ENCODE measurements around the genes EEF1AKMT3, TSFM, AVIL and MON2.

- RRBS: no CpG with 5 or more reads among the region's 4 CpGs
Measured at GRCh38 chr12:57299774-57300490, 48.9 kb upstream of the STAC3 start.

DNA sequence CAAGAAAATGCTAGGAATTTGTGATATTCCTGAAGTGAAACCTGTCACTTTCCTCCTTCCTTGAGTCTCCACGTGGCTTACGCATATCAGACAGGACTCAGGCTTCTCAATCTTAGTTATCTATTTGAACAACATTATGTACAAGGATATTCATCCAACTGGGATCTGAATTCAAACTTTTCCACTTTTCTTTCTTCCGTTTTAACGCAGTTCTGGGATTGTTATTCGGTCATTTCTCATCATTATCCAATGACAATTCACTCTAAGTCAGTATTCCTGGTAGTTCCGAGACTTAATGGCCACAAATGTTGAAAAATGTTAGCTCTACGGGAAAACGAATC is 1.0 kb downstream of the R3HDM2 start:
- RRBS: no CpG with 5 or more reads among the region's 8 CpGs

DNA sequence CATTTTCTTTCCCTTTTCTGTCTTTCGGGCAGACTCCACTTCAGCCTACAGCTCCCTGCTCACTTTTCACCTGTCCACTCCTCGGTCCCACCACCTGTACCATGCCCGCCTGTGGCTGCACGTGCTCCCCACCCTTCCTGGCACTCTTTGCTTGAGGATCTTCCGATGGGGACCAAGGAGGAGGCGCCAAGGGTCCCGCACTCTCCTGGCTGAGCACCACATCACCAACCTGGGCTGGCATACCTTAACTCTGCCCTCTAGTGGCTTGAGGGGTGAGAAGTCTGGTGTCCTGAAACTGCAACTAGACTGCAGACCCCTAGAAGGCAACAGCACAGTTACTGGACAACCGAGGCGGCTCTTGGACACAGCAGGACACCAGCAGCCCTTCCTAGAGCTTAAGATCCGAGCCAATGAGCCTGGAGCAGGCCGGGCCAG is 972 bp downstream of the INHBE start:
- RRBS: no CpG with 5 or more reads among the region's 11 CpGs

- RRBS: 3% methylated on average over 15 of the region's 28 CpGs
Measured at GRCh38 chr12:57461386-57461954, 1.9 kb downstream of the GLI1 start.

- RRBS: no CpG with 5 or more reads among the region's 15 CpGs
Measured at GRCh38 chr12:57525950-57527170, 3.7 kb downstream of the MBD6 start.

GRCh38 chr12:57552779-57553791 is 3.2 kb downstream of the KIF5A start:
- RRBS: no CpG with 5 or more reads among the region's 11 CpGs

DNA sequence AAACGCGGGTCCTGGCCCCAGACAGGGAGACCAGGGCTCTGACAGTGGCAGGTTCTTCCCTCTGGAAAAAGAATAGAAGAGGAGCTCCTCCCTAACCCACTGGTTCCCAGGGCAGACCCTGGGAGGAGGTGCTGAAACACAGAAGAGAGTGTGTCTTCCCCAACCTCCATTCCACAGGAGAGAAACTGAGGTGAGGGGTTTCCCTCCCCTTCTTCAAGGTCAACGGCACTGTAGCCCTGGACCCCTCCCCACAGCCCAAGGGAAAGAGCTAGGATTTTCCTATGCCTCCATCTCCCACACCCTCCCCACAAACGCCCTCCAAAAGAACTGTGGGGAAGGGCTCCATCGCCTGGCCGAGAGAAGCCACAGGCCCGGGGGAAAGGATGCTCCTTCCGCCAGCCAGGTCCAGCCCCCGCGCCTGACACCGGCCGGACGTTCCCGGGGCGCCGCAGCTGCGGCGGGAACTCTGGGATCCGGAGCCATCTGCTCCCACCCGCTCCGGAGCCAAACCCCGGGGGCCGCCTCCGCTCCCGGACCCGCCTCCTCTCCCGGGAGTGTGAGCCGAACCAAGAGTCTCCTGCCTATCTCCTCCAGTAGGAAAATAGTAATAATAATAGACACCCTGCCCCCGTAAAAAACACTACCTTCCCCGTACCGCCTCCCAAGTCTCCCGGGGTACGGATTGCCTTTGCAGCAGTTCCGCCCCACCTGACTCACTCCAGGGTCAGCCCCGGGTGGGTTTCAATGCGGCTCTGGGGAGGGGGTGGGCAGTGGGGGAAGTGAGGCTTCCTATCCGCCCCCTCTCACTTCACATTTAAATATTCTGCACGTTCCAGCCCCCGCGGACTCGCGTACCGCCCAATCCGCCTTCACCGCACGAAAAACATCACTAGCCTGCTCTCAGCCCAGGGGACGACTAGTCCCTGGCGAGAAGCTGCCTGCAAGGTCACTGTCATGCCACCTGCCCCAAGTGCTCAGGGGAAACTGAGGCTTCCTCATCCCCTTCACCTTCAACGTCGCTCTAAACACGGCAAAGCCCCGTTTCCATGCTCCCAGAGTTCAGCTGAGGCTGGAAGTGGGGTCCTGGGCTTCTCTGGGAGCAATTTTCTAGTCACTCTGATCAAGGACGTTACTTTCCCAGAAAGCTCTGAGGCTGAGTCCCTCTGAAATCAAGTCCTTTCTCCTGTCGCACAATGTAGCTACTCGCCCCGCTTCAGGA is 2.4 kb downstream of the AGAP2 start:
- RRBS: 94% methylated on average over 13 of the region's 56 CpGs

GRCh38 chr12:57744250-57744952 is 438 bp upstream of the TSPAN31 start:
- RRBS: no CpG with 5 or more reads among the region's 27 CpGs

DNA sequence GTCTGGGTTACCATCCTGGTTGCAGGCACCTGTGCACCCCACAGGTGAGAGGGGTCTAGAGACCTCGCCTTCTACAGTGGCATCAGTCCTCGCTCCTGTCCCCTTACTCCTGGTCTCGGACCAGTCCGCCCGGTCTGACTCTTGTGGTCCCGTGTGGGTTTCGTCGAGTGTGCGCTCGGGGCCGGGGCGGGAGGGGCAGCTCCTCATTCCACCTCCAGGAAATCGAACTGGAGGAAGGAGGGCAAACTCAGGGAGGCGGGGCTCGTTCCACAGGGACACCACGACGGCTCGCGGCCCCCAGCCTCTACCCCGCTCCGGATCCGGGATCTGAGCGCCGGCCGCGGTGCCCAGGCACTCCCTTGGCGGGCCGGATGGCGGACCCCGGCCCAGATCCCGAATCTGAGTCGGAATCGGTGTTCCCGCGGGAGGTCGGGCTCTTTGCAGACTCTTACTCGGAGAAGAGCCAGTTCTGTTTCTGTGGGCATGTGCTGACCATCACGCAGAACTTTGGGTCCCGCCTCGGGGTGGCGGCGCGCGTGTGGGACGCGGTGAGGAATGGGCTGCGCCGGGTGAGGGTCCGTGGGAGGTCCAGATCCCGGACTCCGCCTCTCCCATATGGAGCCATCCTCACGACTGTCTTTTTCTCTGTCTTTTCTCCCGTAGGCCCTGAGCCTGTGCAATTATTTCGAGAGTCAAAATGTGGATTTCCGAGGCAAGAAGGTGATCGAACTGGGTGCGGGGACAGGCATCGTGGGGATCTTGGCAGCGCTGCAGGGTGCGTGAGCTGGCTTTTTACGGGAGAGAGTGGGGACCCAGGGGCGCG is at the start of gene EEF1AKMT3:
TSS of gene EEF1AKMT3 (plus strand) at position 261 of the 823 bp plus-strand sequence.
- RRBS: 4% methylated on average over 7 of the region's 63 CpGs

- RRBS: 2% methylated on average over 19 of the region's 48 CpGs
Measured at GRCh38 chr12:57782430-57783403, at the start of gene TSFM. Gene TSFM (plus strand): TSS chr12:57782787.

- RRBS: no CpG with 5 or more reads among the region's 9 CpGs
Measured at GRCh38 chr12:57818176-57819339, at the start of gene AVIL. Gene AVIL (minus strand): TSS chr12:57818734.

GRCh38 chr12:57821096-57821784 is 2.7 kb upstream of the AVIL start:
- RRBS: no CpG with 5 or more reads among the region's 11 CpGs

DNA sequence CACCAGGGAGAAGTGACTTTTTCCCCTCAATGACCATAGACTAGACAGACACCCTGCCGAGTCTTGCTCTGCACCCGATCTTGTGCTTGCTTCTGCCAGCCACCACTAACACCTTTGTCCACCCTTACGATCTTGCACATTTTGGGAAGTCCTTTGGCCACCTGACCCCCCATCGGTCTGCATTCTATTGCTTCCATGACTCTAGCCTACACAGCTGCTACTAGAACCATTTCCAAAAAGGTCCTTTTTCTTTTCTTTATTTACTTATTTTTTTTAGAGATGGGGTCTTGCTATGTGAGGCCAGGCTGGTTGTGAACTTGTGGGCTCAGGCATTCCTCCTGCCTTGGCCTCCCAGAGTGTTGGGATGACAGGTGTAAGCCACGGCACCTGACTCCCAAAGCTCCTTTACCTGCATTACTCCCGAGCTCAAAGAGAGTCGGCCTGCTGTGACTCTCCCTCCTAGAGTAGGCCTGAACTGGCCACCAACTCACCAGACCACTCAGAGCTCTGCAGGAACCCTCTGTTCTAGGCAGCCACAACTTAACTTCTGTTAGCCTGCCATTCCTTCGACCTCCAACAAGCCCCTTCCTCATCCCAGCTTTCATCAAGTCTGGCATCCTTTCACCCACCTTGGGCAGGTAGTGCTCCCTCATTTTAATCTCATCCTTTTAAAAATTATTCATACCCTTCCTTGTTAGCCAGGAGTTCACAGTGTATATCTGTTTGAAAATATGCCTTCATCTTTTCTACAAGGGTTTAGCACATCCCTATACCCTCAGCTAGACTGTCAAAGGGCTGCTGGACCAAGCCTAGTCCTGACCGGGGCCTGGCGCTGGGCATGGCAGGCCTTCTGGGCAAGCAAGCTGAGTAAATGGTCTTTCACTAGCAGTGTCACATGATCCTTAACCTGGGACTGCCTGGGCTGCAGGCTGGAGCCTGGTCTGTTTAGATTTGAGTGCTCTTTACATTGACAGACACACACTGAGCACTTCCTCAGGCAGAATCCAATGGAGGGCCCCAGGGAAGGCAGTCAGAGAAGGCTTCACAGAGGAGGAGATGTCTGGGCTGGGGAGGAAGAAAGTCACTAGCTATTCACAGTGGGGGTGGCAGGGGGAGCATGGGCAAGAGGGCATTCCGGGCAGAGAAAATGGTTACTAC is 6.6 kb upstream of the AVIL start:
- RRBS: no CpG with 5 or more reads among the region's 11 CpGs

- RRBS: no CpG with 5 or more reads among the region's 5 CpGs
Measured at GRCh38 chr12:57851002-57851585, 4.6 kb upstream of the CTDSP2 start.

GRCh38 chr12:57864360-57864880 is 17.9 kb upstream of the CTDSP2 start:
- RRBS: no CpG with 5 or more reads among the region's 5 CpGs

DNA sequence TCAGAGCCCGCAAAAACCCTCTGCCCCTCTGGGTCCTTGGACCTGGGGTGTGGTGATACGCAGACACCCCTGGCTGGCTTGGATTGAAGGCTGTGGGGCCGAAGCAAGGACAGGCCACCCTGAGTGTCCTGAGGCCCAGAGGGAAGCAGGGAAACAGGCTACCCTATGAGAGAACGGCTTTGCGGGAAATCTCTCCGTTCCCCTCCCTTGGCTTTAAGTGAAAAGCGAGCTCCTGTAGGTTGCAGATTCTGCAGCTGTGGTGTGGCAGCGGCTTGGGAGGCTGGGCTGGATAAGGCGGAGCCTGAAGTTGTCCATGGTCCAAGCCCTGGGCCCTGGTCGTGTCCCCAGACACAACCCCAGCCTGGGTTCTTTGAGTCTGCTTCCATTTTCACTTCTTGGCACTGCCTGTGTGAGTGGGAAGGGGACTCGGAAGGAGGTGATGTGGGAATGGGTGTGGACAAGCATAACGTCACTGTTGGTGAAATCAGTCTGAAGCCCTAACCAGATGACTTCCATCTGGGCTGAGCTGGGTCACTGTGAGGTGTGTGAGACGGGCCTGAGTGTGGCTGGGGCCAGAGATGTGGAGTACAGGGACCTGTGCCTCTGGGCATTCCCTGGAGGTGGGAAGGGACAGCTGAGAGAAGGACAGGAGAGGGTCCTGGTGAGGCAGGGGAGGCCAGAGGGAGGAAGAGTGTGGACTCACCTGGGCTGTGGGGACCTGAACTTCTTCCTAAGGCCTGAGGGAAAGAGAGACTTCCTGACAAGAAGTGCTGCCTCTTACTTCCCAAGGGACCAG is 43.0 kb upstream of the CTDSP2 start:
- RRBS: no CpG with 5 or more reads among the region's 13 CpGs

DNA sequence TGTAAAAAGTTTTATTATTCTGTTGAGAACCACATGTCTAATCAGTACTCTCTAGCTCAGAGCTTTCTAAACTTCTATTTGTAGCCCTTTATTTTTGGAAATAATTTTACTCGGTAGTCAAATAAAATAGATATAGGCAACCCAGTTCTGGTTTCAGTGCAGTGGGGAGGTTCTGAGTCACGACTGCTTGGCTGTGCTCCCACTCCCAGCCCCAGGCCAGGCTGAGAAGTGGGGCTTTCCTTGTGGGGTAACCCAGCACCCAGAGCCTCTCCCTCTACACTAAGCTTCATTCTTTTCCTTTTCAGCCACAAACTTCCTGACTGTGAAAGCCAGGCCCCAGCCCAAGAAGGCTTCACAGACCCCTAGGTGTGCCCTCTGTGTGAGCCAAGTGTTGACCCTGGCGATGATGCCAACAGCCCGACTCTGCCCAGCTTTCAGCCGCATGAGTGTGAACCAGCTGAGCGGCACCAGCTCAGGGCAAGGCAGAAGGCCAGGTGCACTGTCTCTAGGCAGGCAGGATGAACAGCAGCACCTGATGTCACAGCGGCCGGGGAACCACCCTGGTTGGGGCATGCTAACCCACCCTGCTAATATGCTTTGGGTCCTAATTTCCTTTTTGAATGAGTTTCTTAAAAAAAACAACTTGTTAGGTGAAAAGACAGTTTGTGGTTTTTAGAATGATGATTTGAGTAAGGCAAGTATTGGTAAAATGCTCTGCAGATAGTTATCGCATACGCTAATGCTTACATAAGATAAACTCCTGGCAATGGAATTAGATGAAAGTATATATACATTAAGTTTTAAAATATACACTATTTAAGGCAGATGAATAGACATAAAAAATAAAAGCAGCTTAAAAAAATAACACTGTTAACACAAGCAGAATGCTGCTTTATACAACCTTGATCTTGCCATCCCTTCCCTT is 42.2 kb upstream of the ATP23 start:
- RRBS: no CpG with 5 or more reads among the region's 10 CpGs

- RRBS: 3% methylated on average over 27 of the region's 71 CpGs
Measured at GRCh38 chr12:62466435-62467755, at the start of gene MON2. Gene MON2 (plus strand): TSS chr12:62466826.

DNA sequence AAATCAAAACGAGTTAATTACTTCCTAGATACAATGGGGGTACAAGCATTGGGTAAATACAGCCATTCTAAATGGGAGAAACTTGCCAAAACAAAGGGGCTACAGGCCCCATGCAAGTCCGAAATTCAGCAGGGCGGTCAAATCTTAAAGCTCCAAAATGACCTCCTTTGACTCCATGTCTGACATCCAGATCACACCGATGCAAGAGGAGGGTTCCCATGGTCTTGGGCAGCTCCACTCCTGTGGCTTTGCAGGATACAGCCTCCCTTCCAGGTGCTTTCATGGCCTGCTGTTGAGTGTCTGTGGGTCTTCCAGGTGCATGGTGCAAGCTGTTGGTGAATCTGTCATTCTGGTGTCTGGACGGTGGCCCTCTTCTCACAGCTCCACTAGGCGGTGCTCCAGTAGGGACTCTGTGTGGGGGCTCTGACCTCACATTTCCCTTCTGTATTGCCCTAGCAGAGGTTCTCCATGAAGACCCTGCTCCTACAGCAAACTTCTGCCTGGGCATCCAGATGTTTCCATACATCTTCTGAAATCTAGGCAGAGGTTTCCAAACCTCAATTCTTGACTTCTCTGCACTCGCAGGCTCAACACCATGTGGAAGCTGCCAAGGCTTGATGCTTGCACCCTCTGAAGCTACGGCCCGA is 45.8 kb downstream of the MON2 start:
- RRBS: no CpG with 5 or more reads among the region's 9 CpGs